ENCODE data around the genes TTC39C, TAF4B, AQP4 and CDH2.

- PRO-cap = no peak
- RAMPAGE, long total RNA, 2 experiments = no peak in any of the 2 experiments
Observed at GRCh38 chr18:23194040-23194867, 59.0 kb downstream of the CABLES1 start.

DNA sequence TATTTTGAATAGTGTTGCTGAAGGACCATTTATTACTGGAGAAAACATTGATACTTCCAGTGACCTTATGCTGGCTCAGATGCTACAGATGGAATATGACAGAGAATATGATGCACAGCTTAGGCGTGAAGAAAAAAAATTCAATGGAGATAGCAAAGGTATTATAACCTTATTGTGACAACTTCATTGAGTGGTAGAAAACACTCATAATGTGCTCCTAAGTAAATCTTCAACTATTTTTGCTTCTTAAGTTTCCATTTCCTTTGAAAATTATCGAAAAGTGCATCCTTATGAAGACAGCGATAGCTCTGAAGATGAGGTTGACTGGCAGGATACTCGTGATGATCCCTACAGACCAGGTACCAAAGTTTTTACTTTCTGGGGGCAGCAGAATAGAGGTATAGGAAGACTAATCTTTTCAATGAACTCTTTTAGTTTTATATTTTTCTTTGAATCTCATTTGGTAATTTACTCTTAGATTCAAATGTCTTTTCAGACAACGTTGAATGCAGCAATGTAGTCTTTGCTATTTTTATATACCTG, 10.9 kb downstream of the RIOK3 start:
- PRO-cap = no peak
- RAMPAGE, long total RNA, 2 experiments = start-site peak on the plus strand in 1 of 2 experiments, centred at position 288 of the sequence, 21 reads per replicate

DNA sequence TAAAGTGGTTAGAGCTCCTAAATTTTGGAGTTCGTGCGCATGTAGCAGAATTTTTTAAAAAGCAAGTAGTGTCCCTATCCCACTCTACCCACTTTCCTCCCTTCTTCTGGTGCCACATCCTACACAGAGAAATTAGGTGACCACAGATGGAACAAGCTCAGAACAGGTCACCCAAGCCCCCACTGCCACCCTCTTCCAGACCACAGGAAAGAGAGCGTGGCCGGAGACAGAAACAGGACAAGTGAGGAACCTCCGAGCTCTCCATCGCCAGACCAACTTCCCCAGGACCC, 455 bp downstream of the NPC1 start:
- PRO-cap = no peak
- RAMPAGE, long total RNA, 2 experiments = no peak in any of the 2 experiments

GRCh38 chr18:23633834-23634092, 28.9 kb downstream of the ANKRD29 start:
- PRO-cap = unidirectional peak, plus-strand start at chr18:23633890
- RAMPAGE, long total RNA, 2 experiments = no peak in any of the 2 experiments

DNA sequence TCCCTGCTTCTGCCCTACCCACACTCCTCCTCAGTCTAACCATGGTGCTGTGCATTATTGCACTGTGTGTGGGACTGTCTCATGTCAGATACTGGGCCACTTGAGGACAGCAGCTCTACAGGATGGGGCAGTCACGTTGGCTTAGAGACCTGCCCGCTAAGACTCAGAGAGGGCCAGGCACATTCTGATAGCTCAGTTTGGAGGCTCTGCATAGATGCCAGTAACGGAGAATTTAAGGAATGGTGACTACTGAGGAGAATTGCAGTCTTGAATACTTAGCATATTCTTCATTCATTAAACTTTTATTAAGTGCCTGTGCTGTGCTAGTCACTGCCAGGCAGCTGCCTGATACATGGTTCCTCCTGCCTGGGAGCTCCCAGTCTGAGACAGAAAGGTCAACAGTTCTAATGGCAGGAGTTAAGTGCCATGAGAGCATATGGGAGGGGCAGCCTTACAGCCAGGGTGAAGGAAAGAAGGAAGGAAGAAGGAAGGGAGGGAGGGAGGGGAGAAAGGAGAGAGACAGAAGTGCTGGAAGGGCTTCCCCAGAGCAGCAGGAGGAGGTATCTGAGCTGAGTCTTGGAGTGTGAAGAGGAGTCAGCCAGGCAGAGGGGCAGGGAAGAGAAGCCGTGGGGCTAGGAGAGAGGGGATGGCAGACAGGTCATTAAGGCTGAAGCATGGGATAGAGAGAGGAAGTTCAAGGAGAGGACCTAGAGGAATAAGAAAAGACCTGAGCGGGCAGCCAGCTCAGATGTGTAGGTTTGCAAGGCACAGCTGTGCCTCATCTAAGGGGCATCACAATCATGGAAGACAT, 90.8 kb downstream of the LAMA3 start:
- PRO-cap = no peak
- RAMPAGE, long total RNA, 2 experiments = no peak in any of the 2 experiments

DNA sequence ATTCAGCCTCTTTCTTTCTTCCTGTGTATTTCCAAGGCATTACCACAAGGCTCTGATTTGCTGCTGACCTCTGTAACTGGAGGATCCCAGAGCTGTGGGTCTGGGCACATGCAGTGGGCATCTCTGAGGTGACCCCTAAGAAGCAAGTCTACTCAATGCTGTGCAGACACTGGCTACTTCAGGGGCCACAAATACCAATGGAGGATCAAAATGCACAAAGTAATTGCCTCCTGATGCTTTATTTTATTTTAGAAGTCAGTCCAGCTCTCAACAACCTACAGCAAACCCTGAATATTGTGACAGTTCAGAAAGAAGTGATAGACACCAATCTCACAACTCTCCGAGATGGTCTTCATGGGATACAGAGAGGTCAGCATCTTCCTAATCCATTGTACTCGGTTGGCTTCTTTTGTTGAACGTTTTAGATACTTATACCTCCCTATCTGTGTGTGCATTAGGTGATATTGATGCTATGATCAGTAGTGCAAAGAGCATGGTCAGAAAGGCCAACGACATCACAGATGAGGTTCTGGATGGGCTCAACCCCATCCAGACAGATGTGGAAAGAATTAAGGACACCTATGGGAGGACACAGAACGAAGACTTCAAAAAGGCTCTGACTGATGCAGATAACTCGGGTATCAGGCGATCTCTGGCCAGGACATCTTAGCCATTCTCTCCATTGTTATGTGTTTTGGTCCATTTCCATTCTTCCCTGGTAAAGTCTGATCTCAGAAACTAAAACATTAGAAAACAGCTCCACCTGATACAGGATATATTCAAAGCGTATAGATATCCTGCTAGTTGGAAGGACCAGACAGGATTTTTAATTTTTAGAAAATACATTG, 107.0 kb upstream of the TTC39C start:
- PRO-cap = no peak
- RAMPAGE, long total RNA, 2 experiments = no peak in any of the 2 experiments

- PRO-cap = unidirectional peak, plus-strand start at chr18:24014250; bidirectional peak, plus-strand start at chr18:24014384, minus-strand start at chr18:24014313; bidirectional peak, plus-strand start at chr18:24014568, minus-strand start at chr18:24014550; bidirectional peak, plus-strand start at chr18:24014791, minus-strand start at chr18:24014702
- RAMPAGE, long total RNA, 2 experiments = no peak in any of the 2 experiments
Observed at GRCh38 chr18:24013803-24014986, at the start of gene TTC39C. Gene TTC39C, plus strand, starts transcription at chr18:24014754.

- PRO-cap = no peak
- RAMPAGE, long total RNA, 2 experiments = no peak in any of the 2 experiments
Observed at GRCh38 chr18:24188814-24189365, 50.0 kb downstream of the CABYR start.

GRCh38 chr18:24326203-24326757, 71.3 kb downstream of the OSBPL1A start:
- PRO-cap = no peak
- RAMPAGE, long total RNA, 2 experiments = no peak in any of the 2 experiments

GRCh38 chr18:26090789-26091723, 643 bp upstream of the SS18 start:
- PRO-cap = bidirectional peak, plus-strand start at chr18:26090916, minus-strand start at chr18:26090600
- RAMPAGE, long total RNA, 2 experiments = no peak in any of the 2 experiments

DNA sequence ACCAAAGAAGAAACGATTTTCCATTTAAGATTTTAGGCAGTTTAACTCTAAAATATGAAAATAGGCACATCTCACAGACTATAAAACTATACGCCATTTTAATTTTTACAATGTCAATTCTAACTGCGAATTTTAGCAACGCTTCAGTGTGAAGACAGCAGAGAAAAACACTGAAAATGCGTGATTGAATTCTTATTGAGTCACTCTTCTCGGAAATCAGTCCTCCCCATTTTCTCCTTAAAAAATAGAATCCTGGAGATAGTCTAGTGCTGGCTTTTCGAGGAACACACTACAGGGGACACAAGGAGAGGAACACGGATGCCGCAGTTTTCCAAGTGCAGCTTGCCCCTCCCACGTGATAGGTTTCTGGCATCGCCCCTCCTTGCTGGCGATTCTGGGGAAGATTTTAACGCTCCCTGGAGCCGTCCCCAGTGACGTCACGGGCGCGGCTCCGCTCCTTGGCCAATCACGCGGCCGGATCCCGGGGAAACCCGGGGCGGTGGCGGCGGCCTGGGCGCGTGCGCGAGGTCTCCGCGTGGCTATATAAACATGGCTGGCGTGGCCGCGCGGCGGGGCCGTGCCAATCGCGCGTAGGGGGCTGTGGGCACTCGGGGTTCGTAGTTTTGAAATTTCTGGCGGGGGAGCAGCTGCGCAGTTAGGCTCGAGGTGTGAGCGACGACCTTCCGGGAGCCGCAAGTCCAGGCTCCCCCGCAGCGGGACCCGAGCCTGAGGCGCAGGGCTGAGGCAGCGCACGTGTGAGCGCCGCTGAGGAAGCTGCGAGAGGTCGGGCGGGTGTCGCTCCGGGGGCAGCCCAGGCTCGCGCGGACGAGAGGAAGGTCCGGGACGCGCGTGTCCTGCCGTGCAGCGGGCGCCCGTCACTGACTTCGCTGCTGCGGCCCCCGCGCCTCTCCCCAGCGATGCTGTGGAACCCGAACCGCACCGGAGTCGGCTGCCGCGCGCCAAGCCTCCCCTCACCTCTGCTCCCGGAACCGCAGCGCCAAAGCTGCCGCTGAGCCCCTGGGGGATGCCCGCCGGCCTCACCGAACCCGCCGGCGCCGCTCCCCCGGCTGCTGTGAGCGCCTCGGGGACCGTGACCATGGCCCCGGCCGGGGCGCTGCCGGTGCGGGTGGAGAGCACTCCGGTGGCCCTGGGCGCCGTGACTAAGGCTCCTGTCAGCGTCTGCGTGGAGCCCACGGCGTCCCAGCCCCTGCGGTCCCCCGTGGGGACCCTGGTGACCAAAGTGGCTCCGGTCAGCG, at the start of gene TAF4B:
Gene TAF4B, plus strand, starts transcription at position 536 of the 1,256 bp plus-strand sequence.
- PRO-cap = bidirectional peak, plus-strand start at position 572 of the sequence, minus-strand start at position 380 of the sequence; unidirectional peak, plus-strand start at position 729 of the sequence
- RAMPAGE, long total RNA, 2 experiments = no peak in any of the 2 experiments

- PRO-cap = no peak
- RAMPAGE, long total RNA, 2 experiments = no peak in any of the 2 experiments
Observed at GRCh38 chr18:26460549-26461140, 87.7 kb downstream of the KCTD1 start.

GRCh38 chr18:26545841-26546485, 2.4 kb downstream of the KCTD1 start:
- PRO-cap = no peak
- RAMPAGE, long total RNA, 2 experiments = start-site peak on the minus strand in 1 of 2 experiments, at chr18:26545962-26546391 at its widest, 8 reads per replicate

- PRO-cap = no peak
- RAMPAGE, long total RNA, 2 experiments = no peak in any of the 2 experiments
Observed at GRCh38 chr18:26550039-26550346, 1.6 kb upstream of the KCTD1 start.

DNA sequence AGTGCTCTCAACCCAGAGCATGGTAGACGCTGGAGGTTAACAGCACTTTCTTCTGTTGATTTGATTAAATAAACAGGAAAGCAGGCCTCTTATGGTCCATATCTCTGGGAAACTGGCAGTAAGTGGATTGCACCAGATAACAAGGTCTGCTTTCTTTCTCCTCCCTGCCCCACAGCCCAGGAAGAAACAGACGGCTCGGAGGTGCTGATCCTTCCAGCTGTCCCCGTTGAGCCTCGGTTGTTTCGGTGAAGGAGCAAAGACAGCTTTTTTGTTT, 100.8 kb upstream of the KCTD1 start:
- PRO-cap = no peak
- RAMPAGE, long total RNA, 2 experiments = no peak in any of the 2 experiments

DNA sequence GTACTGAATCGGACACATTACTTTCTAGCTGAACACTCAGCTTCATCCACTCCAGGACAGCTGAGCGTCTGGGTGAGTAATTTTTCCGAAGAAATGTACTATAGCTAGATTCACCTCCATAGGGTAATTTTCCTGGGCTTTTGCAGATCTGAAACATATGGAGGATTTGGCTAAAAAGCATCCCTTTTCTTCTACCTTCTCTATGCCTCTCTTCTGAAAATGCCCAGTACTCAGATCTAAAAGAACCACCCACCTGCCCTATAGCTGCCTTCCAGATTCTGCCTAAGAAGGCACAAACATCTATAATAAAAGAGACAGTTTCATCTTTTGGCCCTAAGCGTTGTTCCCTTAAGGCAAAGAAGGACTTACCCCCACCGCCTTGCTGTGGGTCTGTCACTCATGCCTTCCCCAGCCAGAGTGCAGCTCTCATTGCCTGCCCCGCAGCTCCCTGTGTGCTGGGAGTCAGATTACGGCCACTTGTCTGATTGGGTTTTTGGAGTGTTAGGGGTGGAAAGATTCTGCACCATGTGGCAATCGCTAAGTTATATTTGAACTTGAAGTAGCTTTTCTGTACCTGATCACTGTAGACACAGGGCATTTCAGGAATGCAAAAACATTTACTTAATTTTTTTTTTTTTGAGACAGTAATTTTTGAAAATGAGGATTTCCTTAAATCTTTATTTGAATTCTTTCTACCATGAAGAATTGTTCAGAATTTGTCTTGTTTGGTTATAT, at the start of gene AQP4:
Gene AQP4, minus strand, starts transcription at position 419 of the 735 bp plus-strand sequence.
- PRO-cap = no peak
- RAMPAGE, long total RNA, 2 experiments = no peak in any of the 2 experiments

DNA sequence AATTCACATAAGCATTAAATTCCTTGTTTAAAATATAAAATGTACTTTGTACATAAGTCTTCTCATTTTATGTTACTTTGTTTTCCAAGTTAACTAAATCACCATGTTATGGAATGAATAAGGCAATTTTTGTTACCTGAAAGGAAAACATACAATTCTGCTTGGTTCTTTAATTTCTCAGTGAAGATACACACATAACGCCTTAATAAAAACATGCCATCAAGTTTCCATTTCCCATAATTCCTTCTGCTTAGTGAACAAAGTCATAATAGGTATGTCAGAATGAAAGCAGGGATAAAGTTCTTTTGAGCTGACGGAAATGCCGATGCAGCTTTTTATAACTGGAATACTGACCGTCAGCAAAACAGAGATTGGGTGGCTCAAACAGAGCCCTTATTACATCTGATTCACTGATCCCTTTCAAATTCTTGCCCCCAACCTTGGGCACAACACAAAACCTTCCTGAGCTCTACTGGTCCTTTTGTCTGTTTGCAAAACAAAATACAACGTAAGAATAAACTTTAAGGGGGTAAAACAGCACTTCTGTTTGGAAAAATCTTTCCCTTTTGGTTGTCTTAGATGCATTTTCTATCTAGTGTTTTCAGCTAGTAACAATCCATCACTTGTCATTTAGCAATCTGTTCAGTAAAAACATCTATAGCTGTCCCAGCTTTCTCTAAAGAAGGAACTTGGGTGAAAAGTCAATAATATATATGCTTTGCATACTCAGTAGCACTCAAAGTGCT, 140.4 kb downstream of the CDH2 start:
- PRO-cap = no peak
- RAMPAGE, long total RNA, 2 experiments = no peak in any of the 2 experiments

DNA sequence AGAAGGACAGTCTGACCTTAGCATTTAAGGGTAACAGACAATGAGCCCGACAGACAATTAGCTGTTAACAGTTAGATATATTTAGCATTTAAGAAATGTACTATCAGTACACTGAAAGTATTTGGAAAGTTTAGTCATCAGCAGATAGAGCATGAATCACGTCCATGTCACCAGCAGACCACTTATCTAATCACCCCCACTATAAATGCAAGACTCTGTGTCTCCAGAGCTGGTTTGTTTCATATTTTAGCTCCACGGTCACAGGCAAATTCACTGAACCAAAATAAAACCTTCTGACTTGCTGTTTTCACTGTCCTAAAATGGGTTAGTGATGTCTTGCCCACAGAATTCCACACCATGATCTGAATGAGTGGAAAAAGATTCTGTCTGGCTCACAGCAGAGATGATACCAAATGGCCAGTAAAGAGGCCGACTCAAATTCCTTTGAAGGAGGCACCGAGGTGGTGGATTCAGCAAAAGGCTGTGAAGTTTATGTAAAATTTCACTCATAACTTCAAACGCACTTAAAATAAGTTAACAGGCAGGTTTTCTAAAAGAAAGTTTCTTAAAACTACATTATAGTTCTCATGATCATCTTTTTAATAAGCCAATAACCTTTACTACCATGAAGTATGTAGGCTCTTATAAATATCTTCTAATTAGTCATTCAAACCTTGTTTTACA, 64.8 kb downstream of the CDH2 start:
- PRO-cap = no peak
- RAMPAGE, long total RNA, 2 experiments = no peak in any of the 2 experiments

- PRO-cap = no peak
- RAMPAGE, long total RNA, 2 experiments = no peak in any of the 2 experiments
Observed at GRCh38 chr18:28176540-28177496, at the start of gene CDH2. Gene CDH2, minus strand, starts transcription at chr18:28177130.

GRCh38 chr18:29660732-29661123, 1381.8 kb downstream of the DSC3 start:
- PRO-cap = no peak
- RAMPAGE, long total RNA, 2 experiments = no peak in any of the 2 experiments

All from body of pancreas (tissue), 2 donors.